Endothelial cell of umbilical vein (primary cell): ENCODE measurements around a stretch of chr6.

DNA sequence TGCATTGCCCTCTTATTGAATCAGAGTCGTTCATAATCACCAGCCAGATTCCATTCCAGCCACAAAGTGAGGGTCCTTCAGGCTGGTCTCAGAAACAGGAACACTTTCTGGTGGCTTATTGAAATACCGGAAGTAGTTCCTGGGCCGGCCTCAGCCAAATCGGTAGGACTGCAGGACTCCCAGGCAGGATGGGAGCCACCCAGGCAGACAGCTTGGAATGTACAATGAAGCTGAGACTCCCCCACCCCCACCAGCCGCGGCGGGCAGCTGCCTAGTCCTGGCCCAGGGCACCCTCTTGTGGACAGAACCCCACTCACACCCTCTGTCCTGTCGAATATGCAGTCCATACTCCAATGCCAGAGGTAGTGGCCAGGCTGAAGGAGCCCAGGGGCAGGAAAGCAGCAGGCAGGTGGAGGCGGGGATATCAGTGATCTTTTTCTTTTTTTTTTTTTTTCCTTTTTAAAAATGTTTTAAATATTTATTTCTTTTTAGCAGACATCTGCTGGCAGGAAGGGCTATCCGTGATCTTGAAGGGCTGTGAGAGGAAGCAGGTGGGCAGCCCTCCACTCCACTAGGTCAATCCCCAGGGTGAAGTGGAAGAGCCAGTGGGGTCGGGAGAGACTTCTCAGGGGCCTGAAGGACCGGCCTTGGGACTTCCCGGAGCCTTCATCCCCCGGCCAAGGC is 43.9 kb downstream of the MDFI start:
- PRO-cap: no peak
CAGE:
- cytosol, long polyA minus RNA: no peak
- cytosol, long polyA plus RNA: no peak
- long polyA plus RNA: no peak
- nucleus, long polyA minus RNA: no peak
- nucleus, long polyA plus RNA: no peak

- PRO-cap: no peak
CAGE:
- cytosol, long polyA minus RNA: no peak
- cytosol, long polyA plus RNA: no peak
- long polyA plus RNA: no peak
- nucleus, long polyA minus RNA: no peak
- nucleus, long polyA plus RNA: no peak
Measured at GRCh38 chr6:41707563-41708331, 27.7 kb downstream of the TFEB start.

- PRO-cap: no peak
CAGE:
- cytosol, long polyA minus RNA: no peak
- cytosol, long polyA plus RNA: no peak
- long polyA plus RNA: no peak
- nucleus, long polyA minus RNA: no peak
- nucleus, long polyA plus RNA: no peak
Measured at GRCh38 chr6:41726740-41727276, 8.6 kb downstream of the TFEB start.

DNA sequence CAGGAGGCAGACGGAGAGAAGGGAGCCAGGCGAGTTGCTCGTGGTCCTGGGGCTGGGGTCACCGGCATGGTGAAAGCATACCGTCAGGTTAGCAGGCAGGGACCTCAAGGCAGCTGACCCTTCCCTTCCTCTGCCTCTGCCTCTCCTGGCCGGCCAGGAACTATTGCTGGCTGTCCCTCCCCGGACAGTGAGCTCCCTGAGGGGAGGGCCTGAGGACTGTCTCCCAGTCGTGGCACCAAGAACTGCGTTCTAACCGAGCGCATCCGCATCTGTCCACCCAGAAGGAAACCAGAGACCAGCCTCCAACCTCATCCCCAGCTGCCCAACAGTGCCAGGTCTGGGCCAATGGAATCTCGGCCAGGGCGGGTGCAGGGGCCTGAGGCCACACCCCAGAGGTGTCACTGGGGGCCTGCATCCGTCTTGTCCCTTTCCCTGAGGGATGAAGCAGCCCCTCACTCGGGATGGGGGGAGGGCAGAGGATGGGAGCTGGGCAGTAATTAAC is 1.8 kb downstream of the TFEB start:
- PRO-cap: no peak
CAGE:
- cytosol, long polyA minus RNA: no peak
- cytosol, long polyA plus RNA: no peak
- long polyA plus RNA: no peak
- nucleus, long polyA minus RNA: no peak
- nucleus, long polyA plus RNA: no peak

DNA sequence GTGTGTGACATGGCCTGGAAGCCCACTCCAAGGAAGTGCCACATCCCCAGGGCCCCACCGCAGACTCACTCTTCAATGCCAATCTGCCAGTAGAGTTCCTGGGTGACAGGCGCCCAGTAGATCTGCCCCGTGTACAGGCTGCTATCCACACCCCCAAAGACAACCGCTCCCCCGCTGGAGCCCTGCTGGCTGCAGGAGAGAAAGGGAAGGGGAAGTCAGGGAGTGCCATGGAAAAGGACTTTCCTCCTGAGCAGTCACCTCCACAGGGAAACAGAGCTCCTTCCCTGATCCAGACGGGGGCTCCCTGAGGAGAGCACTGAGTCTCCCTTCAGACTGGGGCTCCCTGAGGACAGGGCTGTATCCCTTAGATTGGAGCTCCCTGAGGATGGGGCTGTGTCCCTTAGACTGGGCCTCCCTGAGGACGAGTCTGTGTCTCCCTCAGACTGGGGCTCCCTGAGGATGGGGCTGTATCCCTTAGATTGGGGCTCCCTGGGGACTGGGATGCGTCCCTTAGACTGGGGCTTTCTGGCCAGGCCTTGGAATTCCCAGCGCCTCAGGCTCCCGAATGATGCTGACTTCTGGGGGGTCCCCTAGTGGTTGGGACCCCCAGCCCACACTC is 5.1 kb upstream of the TFEB start:
- PRO-cap: no peak
CAGE:
- cytosol, long polyA minus RNA: no peak
- cytosol, long polyA plus RNA: no peak
- long polyA plus RNA: no peak
- nucleus, long polyA minus RNA: no peak
- nucleus, long polyA plus RNA: no peak

GRCh38 chr6:41741632-41742267 is 5.4 kb downstream of the PGC start:
- PRO-cap: no peak
CAGE:
- cytosol, long polyA minus RNA: no peak
- cytosol, long polyA plus RNA: no peak
- long polyA plus RNA: no peak
- nucleus, long polyA minus RNA: no peak
- nucleus, long polyA plus RNA: no peak

DNA sequence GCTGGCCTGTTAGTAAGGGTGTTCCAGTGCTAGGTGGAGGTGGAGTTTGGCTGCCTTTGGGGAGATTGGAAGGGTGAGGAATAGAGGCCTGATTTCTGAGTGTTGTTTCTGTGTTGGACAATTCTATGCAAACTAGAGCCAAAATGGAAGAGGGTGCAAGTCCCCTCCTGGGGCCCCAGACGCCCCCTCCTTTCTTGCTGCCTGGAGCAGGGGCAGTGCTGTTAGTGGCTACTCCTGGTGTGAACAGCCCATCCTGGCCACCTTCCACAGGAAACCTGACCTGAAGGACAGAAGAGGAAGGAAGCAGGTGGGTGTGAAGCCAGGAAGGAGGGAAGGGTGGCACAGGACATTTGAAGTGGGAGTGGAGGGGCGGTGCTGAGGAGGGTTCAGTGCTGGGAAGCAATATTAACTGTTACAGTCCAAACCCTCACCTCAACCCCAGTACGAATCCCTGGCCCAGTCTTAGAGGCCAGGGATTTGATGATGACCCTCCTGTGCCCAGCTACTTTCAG is 688 bp downstream of the PRICKLE4 start:
- PRO-cap: no peak
CAGE:
- cytosol, long polyA minus RNA: no peak
- cytosol, long polyA plus RNA: no peak
- long polyA plus RNA: no peak
- nucleus, long polyA minus RNA: no peak
- nucleus, long polyA plus RNA: no peak

DNA sequence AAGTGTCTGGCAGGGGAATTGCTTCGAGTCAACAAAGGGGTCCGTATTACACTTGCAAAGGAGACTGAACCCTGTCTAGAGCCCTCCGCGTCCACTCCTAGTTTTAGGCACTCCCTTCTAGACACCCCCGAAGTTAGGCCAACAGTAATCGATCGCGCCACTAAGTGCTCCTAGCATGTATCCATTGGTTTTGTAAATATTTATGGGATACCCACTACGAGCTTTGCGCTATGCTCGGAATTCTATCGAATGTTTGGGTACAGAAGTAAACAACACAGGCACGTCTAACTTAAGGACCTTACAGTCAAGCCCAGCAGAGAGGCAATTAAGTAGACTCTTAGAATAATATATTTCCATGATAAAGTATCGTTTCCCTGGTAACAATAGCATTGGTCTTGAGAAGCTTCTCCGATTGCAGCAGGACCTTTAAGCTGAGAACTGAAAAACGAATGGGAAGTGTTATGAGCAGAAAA is 633 bp downstream of the BYSL start:
- PRO-cap: no peak
CAGE:
- cytosol, long polyA minus RNA: no peak
- cytosol, long polyA plus RNA: no peak
- long polyA plus RNA: no peak
- nucleus, long polyA minus RNA: no peak
- nucleus, long polyA plus RNA: no peak

- PRO-cap: no peak
CAGE:
- cytosol, long polyA minus RNA: start-site peak on the minus strand at chr6:41935153-41935158, 11 reads; start-site peak on the minus strand at chr6:41935295-41935414, 10 reads
- cytosol, long polyA plus RNA: no peak
- long polyA plus RNA: no peak
- nucleus, long polyA minus RNA: no peak
- nucleus, long polyA plus RNA: no peak
Measured at GRCh38 chr6:41934631-41935422, 6.8 kb downstream of the CCND3 start.

- PRO-cap: no peak
CAGE:
- cytosol, long polyA minus RNA: no peak
- cytosol, long polyA plus RNA: no peak
- long polyA plus RNA: no peak
- nucleus, long polyA minus RNA: no peak
- nucleus, long polyA plus RNA: no peak
Measured at GRCh38 chr6:41937030-41937758, 4.4 kb downstream of the CCND3 start.

- PRO-cap: no peak
CAGE:
- cytosol, long polyA minus RNA: no peak
- cytosol, long polyA plus RNA: no peak
- long polyA plus RNA: no peak
- nucleus, long polyA minus RNA: no peak
- nucleus, long polyA plus RNA: no peak
Measured at GRCh38 chr6:41963887-41964972, 22.6 kb upstream of the CCND3 start.

- PRO-cap: no peak
CAGE:
- cytosol, long polyA minus RNA: no peak
- cytosol, long polyA plus RNA: no peak
- long polyA plus RNA: no peak
- nucleus, long polyA minus RNA: no peak
- nucleus, long polyA plus RNA: no peak
Measured at GRCh38 chr6:42022116-42022538, 28.2 kb upstream of the TAF8 start.

DNA sequence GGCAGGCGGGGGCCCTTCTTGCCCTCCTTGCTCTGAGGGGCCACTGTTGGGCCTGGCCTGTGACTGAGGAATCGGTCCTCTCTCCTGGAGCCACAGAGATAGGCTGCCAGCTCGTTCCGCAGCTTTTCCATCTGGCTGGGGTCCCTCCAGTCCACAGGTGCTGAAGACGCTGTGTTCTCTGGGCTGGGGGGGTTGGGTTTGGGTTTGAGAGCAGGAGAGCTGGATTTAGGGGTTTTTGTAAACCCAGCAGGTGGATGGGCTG is 36.1 kb downstream of the C6orf132 start:
- PRO-cap: no peak
CAGE:
- cytosol, long polyA minus RNA: no peak
- cytosol, long polyA plus RNA: no peak
- long polyA plus RNA: no peak
- nucleus, long polyA minus RNA: no peak
- nucleus, long polyA plus RNA: no peak

- PRO-cap: no peak
CAGE:
- cytosol, long polyA minus RNA: no peak
- cytosol, long polyA plus RNA: no peak
- long polyA plus RNA: no peak
- nucleus, long polyA minus RNA: no peak
- nucleus, long polyA plus RNA: no peak
Measured at GRCh38 chr6:42117929-42118987, 24.2 kb downstream of the C6orf132 start.

DNA sequence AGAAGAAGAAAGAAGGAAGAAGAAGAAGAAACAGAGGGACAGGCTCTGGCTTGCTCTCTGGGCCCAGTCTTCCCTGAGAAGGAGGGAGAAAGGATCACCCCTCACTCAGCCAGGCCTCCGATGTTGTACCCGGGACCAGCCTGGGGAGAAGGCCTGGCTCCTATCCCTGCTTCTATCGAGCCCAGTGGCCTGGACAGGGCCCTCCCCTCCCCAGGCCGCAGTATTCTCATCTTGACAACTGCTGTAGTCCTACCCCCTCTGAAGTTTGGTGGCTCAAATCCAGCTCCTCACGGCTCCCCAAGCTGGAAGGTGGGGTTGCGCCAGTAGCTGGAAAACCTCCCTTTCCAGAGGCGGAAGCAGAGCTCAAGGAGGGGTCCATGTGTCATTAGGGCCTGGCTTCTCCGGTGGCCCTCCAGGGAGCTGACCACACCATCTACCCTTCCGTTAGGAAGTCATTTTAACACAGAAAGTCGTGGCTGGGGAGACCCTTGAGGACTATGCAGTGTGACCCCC is 18.8 kb downstream of the C6orf132 start:
- PRO-cap: no peak
CAGE:
- cytosol, long polyA minus RNA: no peak
- cytosol, long polyA plus RNA: no peak
- long polyA plus RNA: no peak
- nucleus, long polyA minus RNA: no peak
- nucleus, long polyA plus RNA: no peak

- PRO-cap: no peak
CAGE:
- cytosol, long polyA minus RNA: no peak
- cytosol, long polyA plus RNA: no peak
- long polyA plus RNA: no peak
- nucleus, long polyA minus RNA: no peak
- nucleus, long polyA plus RNA: no peak
Measured at GRCh38 chr6:42199924-42200558, 5.3 kb upstream of the GUCA1B start.

GRCh38 chr6:42269564-42270084 is 52.0 kb upstream of the MRPS10 start:
- PRO-cap: no peak
CAGE:
- cytosol, long polyA minus RNA: no peak
- cytosol, long polyA plus RNA: no peak
- long polyA plus RNA: no peak
- nucleus, long polyA minus RNA: no peak
- nucleus, long polyA plus RNA: no peak

GRCh38 chr6:42367740-42368076 is 84.0 kb downstream of the TRERF1 start:
- PRO-cap: no peak
CAGE:
- cytosol, long polyA minus RNA: no peak
- cytosol, long polyA plus RNA: no peak
- long polyA plus RNA: no peak
- nucleus, long polyA minus RNA: no peak
- nucleus, long polyA plus RNA: no peak

GRCh38 chr6:42387194-42387731 is 64.5 kb downstream of the TRERF1 start:
- PRO-cap: no peak
CAGE:
- cytosol, long polyA minus RNA: no peak
- cytosol, long polyA plus RNA: no peak
- long polyA plus RNA: no peak
- nucleus, long polyA minus RNA: no peak
- nucleus, long polyA plus RNA: no peak

GRCh38 chr6:42547202-42547985 is 16.4 kb upstream of the UBR2 start:
- PRO-cap: bidirectional peak, plus-strand start at chr6:42547780, minus-strand start at chr6:42547673
CAGE:
- cytosol, long polyA minus RNA: no peak
- cytosol, long polyA plus RNA: no peak
- long polyA plus RNA: no peak
- nucleus, long polyA minus RNA: no peak
- nucleus, long polyA plus RNA: no peak